BE2C (cell line): ENCODE data around the genes QRICH2, SPHK1 and UBE2O.

DNA sequence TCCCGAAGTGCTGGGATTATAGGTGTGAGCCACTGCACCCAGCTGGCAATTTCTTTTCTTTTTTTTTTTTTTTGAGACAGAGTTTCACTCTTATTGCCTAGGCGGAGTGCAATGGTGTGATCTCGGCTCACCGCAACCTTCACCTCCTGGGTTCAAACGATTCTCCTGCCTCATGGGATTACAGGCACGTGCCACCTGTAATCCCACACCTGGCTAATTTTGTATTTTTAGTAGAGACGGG is 2.4 kb downstream of the UBALD2 start:
- RRBS, result no CpG with 5 or more reads among the region's 7 CpGs

DNA sequence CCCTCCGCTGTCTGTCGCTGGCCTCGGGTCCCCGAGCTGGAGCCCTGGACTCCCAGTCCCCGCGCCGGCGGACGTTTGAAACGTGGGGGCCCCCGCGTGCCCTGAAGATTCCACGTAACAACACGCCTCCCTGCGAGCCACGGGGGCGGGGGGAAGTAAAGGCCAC is at the start of gene QRICH2:
QRICH2 (minus strand) TSS at position 77 of the 166 bp plus-strand sequence.
- RRBS, result 94% methylated on average over 5 of the region's 17 CpGs

DNA sequence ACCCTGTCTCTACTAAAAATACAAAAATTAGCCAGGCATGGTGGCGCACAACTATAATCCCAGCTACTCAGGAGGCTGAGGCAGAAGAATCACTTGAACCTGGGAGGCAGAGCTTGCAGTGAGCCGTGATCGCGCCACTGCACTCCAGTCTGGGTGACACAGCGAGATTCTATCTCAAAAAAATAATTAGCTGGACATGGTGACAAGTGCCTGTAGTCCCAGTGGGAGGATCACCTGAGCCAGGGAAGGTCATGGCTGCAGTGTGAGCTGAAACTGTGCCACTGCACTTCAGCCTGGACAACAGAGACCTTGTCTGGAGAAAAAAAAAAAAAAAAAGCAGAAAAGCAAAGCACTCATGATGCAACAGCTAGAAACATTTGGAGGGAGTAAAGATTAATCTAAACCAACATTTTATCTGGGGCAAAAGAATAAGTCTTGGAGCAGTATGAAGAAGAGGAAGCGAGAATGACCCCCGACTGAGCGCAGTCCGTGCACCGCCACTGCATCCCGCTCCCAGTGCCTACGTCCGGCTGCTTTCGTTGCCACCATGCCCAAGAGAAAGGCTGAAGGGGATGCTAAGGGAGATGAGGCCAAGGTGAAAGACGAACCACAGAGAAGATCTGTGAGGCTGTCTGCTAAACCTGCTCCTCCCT is 8.3 kb downstream of the PRPSAP1 start:
- RRBS, result no CpG with 5 or more reads among the region's 15 CpGs

GRCh38 chr17:76384173-76384947 is at the start of gene SPHK1:
TSS of gene SPHK1 (plus strand) at chr17:76384609.
- RRBS, result 1% methylated on average over 71 of the region's 116 CpGs

GRCh38 chr17:76387108-76387791 is 2.8 kb downstream of the SPHK1 start:
- RRBS, result no CpG with 5 or more reads among the region's 23 CpGs

GRCh38 chr17:76399431-76400244 is 15.2 kb downstream of the SPHK1 start:
- RRBS, result no CpG with 5 or more reads among the region's 23 CpGs

DNA sequence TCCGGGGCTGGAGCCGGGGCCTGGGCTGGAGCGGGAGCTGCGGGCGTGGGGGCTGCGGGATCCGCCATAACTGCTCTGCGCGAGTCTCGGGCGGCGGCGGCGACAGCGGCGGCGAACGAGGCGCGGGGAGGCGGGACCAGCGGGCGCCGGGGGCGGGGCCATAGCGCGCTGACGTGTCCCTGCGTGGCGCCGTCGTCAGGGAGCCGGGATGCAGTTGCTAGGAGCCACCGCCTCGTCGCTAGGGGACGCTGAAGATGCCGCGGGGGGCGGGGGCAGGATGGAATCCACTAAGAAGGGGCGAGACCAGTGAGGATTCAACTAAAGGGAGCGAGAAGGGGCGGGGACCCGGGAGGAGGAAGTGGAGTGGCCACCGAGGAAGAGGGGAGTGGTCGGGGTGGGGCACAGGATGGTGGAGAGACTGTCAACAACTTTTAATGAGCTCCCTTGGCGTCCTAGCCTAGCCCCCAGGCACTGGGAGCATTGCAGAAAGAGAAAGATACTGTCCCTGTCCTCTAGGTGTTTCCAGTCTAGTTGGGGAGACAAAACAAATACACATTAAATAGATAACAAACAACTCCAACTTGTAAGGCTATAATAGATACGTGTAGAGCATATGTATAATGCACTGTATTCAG is at the start of gene UBE2O:
UBE2O (minus strand) TSS at position 79 of the 635 bp plus-strand sequence.
- RRBS, result 1% methylated on average over 10 of the region's 48 CpGs

GRCh38 chr17:76494762-76495641 is 6.2 kb downstream of the RHBDF2 start:
- RRBS, result 86% methylated on average over 5 of the region's 18 CpGs

DNA sequence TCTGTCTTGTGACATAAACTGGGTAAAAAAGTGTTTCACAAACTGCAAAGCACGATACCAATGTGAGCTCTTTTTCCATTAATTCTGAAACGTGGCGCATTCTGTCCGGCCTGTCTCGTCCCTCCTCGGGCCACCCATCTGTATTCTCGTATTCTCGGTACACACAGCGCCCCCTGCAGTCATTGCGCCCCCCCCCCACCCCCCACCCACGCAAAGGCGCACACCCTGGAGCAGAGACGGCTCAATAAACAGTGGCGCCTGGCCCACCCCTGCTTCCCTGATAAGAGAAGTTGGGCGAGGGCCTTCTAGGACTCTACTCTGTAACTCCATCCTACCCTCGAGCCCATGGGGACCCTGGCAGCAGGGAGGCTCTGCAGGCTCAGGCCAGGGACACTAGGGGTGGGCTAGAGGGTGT is 8.6 kb downstream of the CYGB start:
- RRBS, result no CpG with 5 or more reads among the region's 16 CpGs

DNA sequence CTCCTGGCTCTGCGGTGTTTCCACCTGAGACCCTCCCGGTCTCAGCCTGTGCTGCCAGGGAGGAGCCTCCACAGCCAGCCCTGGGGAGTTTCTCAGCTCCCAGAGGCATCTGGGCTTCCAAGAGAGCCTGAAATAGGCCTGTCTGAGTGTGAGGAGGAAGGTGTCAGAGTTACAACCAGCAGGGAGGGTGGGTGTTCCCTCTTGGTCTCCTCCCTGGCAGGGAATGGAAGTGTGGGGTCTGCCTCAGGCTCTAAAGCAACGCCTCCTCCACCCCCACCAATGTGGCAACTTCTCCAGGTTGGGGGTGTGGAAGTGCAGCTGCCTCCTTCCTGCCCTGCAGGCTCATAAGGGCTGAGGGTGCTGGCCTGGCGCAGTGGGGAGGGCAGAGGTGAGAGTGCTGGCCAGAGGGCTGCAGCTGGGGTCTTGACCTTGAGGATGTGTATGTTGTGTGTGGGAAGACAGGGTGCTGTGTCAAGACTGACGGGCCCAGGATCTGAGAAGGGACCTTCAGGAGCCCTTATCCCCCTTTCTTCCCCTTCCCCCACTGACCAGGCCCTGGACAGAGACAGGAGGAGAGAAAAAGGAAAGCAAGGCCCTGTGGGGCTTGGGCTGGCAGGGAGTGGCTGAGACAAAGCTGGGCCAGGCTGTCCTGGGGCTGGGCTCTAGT is 2.5 kb downstream of the CYGB start:
- RRBS, result no CpG with 5 or more reads among the region's 5 CpGs

GRCh38 chr17:76564641-76565561 is 20.8 kb downstream of the ST6GALNAC2 start:
- RRBS, result no CpG with 5 or more reads among the region's 9 CpGs

- RRBS, result no CpG with 5 or more reads among the region's 9 CpGs
Measured at GRCh38 chr17:76599589-76600199, 14.0 kb upstream of the ST6GALNAC2 start.

- RRBS, result no CpG with 5 or more reads among the region's 7 CpGs
Measured at GRCh38 chr17:76685882-76686276, 24.9 kb downstream of the MXRA7 start.

DNA sequence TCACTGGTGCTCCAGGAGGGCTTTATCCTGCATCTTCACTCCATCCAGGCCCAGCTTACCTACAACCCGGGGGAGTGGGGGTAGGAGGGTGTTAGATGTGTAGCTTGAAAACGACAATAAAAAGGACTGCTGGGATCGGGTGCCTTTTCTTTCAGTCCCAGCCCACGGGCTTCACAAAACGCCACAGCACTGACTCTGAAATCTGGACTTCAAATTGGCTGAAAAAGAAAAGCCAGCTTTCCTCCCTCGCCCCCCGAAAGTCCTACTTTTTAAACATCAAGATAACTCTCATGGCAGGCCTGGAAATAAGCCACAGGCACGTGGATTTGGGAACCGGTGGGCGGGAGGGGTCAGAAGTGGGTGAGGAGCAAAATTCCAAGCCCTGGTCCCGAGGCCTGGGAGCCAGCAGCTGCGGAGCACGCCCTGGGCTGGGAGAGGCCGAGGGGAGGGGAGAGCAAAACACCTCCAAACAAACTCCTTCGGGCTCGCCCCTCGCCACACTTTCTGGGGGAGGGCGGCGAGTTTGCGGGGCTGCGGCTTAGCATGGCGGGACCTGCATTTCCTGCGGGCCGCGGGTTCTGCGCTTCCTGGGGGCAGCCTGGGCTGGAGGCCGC is 754 bp downstream of the MXRA7 start:
- RRBS, result no CpG with 5 or more reads among the region's 27 CpGs

DNA sequence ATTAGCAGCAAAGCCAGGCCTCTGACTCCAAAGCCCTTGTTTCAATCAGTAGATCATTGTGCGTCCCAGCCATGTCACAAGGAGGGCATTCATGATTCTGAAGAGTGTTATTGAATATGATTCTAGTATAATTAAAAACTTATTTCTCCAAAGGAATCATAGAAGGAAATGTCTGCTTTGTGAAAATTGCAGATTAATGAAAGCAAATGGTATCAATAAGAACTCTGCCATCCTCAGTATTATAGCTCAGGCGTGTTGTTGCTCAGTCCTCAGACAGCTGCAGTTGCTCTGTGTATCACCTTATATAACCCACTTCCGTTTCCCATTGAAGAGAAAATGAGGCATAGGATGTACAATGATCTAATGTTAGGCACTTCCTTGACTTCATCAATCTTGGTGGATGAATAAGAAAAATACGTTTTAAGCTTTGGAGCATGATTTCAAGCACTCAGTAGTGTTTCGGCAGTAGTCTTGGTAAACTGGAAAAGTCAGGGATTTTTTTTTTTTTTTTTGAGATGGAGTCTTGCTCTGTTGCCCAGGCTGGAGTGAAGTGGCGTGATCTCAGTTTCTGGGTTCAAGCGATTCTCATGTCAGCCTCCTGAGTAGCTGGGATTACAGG is 14.1 kb downstream of the MFSD11 start:
- RRBS, result no CpG with 5 or more reads among the region's 7 CpGs

DNA sequence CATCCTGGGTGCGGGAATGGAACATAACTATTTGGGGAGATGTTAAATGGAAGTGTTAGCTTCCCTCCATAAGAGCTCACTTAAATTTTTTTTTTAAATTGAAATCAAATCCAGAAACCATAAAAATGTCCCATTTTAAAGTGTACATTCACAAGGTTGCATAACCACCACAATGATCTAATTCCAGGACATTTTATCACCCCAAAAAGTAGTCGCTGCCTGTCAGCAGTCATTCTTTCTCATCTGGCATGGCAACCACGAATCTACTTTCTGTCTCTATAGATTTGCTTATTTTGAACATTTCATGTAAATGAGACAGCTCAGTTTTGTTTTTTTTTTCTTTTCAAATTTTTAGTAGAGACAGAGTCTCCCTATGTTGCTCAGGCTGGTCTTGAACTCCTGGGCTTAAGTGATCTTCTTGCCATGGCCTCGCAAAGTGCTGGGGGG is 42.1 kb downstream of the MFSD11 start:
- RRBS, result no CpG with 5 or more reads among the region's 4 CpGs

DNA sequence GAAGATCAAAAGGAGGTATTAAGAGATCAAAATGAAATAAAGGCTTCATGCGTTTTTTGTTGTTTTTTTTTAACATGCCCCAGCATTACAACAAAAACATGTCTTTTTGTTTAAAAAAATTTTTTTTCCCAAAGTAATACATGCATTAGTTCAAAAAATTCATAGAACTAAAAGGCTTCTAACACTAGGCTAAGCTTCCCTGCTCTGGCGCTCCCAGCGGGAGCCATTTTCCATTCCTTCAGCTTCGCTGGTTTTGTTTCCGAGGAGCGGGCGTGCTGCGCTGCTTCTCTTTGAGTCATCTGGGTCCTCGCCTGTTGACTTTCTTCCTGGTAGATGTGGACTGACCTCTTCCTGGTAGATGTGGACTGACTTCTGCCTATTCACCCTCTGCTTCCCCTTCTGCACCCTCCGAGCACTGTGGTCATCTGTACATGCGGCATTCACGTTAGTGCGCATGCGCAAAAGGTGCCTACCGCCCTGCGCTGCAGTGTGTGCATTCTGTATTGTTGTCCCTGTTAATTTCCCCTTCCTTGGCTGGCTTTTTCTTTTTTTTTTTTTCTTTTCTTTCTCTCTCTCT is 40.8 kb upstream of the SEC14L1 start:
- RRBS, result no CpG with 5 or more reads among the region's 16 CpGs

DNA sequence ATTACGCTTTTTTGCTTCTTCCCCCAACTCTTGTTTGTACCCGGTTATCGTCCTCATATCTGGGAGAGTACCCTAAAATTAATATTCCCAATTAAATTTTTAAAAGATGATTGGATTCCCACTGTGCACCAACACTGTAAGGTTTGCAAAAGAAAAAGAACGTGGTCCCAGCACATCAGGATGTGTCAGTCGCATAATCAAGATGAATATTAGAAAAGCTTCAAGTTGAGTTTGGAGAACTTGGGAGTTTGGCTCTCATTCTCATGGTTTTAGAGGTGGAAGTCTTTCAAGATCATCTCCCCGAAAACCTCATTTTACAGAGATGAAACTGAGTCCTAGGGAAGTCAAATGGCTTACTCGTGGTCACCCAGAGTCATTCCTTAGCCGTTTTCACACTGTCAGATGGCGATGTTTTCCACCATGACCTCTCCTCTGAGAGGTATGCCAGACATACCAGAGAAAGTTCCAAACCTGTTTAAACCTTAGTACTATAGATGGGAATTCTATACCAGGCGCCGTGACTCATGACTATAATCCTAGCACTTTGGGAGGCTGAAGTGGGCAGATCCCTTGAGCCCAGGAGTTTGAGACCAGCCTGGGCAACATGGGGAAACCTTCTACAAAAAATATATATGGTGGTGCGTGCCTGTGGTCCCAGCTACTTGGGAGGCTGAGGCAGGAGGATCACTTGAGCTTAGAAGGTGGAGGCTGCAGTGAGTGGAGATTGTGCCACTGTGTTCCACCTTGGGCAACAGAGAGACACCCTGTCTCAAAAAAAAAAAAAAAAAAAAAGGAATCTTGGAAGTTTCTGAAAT is 1.2 kb downstream of the SEC14L1 start:
- RRBS, result no CpG with 5 or more reads among the region's 12 CpGs

DNA sequence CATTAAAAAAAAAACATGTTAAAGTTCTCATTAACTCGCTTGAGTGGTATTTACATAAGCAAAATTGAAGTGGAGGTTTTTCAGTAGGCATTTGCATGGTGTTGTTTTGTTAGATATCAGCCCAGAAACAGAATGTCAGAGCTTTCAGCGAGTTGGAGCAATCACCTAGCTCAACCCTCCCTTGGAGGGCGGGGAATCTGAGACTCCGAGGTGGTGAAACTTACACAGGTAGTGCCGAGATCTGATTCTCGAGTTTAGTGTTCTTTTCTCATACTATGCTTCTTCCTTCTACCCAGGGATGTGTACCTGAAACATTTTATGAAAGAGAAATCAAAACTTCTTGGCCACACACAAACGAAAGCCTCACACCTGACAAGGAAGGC is 6.6 kb downstream of the SEC14L1 start:
- RRBS, result no CpG with 5 or more reads among the region's 7 CpGs

DNA sequence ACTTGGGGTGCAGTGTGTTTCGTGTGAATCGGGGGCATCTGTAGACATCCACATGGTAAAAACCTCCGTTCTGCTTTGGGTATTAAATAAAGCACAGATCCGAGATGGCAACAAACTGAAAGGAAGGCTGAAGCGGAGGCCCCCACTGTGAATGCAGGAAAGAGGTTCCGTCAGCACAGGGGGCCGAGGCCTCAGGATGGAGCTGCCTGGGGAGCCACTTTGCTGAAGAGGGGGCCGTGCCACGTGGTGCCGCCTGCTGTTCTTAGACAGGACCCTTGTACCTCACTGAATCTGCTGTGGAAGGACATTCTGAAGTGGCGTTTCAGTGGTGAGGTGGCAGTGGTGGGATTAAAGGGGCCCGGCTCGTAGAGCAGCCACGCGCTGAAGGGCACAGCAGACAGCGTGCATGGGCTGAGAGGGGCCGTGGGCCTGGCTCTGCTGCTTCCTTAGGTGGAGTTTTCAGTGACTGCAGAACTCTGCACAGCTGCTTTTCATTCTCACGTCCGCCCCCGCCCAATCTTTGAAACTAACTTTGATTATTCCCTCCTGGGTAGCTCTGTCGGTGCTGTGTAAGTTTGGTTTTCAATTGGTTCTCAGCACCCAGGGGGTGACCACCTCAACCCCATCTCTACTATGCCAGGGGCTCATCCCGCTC is 70.2 kb downstream of the SEC14L1 start:
- RRBS, result no CpG with 5 or more reads among the region's 22 CpGs